BE2C (cell line): ENCODE measurements around the genes SCGB2A2 and BSCL2.

DNA sequence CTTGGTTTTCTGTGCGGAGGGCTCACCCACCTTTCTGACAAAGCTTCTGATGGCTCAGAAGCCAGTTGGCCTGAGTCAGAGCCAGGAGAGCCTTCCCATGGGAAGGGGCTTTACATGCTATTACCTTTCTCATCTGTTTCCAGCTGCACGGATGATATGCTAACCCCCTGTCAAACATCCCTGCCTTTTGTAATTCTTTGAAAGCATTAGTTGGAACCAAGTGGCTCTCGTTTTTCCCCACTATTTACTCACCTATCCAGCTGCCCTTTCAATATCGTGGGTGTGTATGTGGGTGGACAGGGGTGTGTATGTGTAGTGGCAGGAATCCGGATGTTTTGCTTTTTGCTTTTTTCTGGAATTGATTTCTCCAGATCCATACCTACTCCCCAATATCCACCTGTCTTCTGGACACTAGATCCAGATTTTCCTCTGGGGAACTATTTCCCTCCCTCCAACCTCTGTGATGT is 9.9 kb upstream of the FTH1 start:
- RRBS: no CpG with 5 or more reads among the region's 5 CpGs

GRCh38 chr11:61985672-61986418 is 18.4 kb upstream of the FTH1 start:
- RRBS: no CpG with 5 or more reads among the region's 9 CpGs

DNA sequence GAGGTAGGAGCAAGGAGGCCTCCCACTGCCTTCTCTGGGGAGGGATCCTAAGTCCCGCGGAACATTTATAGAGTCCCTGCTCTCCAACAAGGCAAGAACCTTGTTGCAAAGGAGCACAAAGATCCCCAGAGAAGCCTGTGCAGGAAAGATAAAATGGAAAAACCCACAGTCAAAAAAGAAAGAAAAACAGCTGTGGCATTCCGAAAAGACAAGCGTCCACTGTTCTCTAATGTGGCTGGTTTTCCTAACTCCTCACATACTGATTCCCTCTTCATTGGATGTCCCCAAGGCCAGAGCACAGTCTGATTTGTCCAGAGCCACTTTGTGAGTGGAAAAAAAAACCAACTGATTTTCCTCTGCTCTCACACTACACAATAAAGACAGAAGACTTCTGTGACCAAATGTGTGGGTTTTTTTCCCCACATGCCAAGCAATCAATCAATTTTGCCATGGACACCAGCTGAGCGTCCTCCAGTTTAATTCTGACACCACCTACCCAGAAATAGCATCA is 62.0 kb upstream of the INCENP start:
- RRBS: no CpG with 5 or more reads among the region's 5 CpGs

GRCh38 chr11:62269736-62270449 is at the start of gene SCGB2A2:
Gene SCGB2A2, plus strand, starts transcription at chr11:62270158.
- RRBS: no CpG with 5 or more reads among the region's 10 CpGs

GRCh38 chr11:62397612-62397814 is 21.3 kb upstream of the SCGB1A1 start:
- RRBS: no CpG with 5 or more reads among the region's 3 CpGs

DNA sequence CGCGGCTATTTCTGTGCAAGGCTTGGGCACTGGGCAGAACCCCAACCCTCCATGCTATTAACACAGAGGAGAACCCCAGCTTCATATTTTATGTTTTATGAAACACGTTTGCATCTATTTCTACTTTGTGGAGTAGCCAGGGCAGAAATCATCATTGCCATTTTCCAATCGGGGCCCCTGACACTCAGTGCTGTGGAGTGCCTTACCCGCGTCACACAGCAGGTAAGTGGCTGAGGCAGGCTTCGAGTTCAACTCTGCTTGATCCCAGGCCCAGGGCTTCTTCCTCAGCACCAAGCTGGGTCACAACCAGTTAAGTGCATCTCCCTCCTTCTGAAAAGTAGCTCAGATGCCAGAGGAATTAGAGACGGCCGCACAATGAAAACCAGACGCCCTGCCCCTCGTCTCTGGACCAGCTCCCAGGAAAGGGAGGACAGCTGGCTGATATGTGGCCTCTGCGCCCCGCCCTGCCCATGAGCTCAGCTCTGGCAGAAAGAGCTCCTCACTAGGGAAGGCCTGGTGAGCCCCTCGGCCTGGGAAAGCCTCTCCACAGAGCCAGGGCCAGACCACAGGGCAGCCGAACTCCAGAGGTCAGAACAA is 18.2 kb upstream of the SCGB1A1 start:
- RRBS: no CpG with 5 or more reads among the region's 15 CpGs

DNA sequence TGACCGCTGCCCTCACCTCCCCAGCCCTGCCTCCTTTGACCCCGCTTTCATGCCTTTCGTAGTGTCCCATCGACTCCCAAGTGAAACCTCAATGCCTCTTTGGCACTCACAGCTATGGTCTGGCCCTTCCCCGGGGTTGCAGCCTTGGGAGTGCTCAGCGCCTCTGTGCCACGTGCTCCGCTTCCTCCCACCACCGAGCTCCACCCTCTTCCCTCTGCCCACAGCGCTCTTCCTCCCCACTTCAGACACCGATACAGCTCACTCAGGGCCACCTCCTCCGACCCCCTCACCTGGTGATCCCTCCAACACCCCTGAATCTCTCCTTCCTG is 16.6 kb upstream of the SCGB1A1 start:
- RRBS: no CpG with 5 or more reads among the region's 12 CpGs

DNA sequence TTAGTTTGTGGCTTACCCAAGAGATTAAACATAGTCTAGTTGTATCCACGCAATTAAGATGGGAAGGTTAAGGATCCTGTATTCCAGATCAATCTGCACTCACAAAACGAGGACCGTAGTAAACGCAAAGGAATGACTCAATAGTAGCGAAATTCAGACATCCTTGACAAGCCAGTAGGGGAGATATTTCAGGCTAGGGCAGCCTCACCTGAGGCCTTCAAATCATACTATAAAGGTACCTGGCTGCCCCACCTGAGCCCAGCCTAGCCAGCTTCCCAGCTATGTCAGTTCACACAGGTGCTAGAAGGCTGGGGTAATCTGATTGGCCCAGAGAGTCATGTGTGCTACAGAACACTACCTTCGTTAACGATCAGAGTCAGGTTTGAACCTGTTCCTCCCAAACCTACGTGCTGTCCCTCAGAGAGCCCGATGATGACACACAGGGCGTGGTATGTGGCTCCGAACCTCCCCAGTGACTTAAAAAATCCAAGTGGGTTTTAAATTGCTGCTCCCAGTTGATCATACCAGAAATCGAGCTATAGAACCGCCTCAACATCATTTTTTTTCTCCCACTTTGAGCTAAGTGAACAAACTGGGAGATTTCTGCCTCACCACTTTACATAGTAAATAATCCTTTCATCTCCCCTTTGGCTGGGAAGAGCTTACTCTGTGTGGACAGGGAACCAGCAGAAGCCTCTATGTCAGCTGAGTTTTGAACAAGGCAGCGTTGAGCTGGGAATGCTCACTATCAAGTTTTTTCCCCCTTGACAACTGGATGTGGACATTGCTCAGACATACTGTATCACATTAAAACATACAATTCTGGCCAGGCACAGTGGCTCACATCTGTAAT is 46.3 kb downstream of the AHNAK start:
- RRBS: no CpG with 5 or more reads among the region's 14 CpGs

- RRBS: no CpG with 5 or more reads among the region's 13 CpGs
Measured at GRCh38 chr11:62501920-62502886, 44.4 kb downstream of the AHNAK start.

- RRBS: no CpG with 5 or more reads among the region's 5 CpGs
Measured at GRCh38 chr11:62541429-62542123, 5.0 kb downstream of the AHNAK start.

GRCh38 chr11:62556141-62557185 is 9.9 kb upstream of the AHNAK start:
- RRBS: no CpG with 5 or more reads among the region's 16 CpGs

DNA sequence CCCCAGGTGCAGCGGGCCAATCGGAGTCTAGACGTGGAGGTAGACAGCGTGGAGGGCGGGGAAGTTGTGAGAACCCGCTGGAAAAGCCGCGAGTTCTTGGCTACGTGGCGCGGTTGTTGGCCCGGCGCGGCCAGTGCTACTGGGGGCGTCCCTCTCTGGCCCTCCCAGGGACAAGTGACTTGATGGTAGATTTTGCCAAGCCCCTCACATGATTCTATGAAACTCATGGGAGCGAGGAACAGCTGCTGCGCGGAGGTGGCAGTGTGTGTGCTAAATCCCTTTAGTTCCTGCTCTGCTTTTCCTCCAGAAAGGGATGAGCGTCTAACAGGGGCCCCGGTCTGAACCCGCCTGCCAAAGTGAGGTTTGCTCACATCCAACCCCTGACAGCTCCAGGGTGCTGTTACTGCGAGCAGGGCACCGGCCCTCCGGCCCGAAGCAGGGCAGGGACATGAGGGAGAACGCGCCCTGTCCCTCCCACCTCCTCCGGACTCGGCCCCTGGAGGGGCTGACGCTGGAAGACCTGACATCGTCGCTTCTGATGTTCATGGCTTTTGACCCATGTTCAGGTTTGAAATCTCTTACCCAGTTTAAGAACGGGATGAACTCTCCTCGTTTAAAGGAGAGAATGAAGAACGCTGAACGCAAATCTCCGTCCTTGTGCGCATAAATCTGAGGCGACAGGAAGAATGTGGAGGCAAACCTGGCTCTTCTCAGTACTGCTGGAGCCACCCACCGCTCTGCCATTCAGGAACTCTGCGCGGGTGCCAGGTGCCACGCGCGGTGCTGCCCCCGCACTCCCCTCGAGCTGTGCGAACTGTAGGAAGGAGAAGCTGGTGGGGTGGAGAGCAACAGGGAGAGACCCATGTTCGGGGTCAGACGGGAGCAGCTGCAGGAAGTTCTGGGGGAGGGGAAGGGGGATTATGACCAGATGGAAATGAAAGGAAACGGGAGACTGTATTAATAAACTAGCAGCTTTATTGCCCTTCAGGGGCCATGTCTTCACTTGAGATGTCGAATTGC is 714 bp upstream of the EEF1G start:
- RRBS: 1% methylated on average over 9 of the region's 52 CpGs

- RRBS: 2% methylated on average over 6 of the region's 43 CpGs
Measured at GRCh38 chr11:62591731-62592736, 711 bp upstream of the TUT1 start.

GRCh38 chr11:62600537-62600890 is 1.2 kb downstream of the MTA2 start:
- RRBS: no CpG with 5 or more reads among the region's 7 CpGs

DNA sequence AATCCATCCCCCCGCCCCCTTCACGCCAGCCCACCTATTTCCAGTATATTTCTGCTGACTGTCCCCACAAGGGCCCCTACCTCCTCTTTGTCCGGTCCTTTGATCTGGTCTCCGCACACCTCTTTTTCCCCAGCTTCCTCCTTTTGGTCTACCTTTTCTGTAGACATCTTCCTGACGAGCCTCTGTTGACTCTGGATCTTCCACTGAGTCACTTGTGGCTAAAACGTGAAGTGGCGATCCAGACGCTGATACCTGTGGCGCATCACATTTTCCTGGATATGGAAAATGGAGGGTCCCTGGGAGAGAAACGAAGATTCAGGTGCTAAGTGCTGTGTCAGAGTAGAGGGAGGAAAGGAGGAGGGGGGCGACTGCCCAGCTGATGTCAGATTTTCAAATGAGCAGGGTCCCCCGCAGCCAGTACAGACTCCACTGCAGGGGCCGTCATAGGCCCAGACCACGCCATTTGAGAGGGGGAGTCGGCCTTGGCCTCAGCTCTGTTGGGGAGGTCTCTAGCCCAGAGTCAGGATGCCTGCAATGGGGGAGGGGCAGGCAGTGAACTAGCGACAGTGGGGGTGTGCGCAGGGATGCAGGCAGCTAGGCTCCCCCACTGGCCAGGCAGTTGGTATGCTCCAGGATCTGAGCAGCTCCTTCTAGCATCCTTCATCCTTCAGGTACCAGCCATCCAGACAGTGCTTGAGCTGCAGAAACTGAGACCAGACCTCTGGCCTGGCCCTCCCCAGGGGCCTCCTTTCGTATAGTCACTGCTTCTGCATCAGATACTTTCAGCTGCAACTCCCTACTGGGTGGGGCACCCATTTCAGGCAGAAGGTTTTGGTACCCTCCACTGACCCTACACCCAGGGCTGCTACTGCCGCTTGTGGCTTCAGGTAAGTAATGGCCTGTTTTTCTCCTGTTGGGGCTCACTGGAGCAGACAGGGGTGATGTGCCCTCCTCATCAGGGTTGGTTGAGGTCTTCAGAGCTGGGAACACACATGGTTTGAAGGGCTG is at the start of gene BSCL2:
Gene BSCL2 (minus strand): TSS at position 396 of the 1,008 bp plus-strand sequence.
- RRBS: no CpG with 5 or more reads among the region's 19 CpGs

DNA sequence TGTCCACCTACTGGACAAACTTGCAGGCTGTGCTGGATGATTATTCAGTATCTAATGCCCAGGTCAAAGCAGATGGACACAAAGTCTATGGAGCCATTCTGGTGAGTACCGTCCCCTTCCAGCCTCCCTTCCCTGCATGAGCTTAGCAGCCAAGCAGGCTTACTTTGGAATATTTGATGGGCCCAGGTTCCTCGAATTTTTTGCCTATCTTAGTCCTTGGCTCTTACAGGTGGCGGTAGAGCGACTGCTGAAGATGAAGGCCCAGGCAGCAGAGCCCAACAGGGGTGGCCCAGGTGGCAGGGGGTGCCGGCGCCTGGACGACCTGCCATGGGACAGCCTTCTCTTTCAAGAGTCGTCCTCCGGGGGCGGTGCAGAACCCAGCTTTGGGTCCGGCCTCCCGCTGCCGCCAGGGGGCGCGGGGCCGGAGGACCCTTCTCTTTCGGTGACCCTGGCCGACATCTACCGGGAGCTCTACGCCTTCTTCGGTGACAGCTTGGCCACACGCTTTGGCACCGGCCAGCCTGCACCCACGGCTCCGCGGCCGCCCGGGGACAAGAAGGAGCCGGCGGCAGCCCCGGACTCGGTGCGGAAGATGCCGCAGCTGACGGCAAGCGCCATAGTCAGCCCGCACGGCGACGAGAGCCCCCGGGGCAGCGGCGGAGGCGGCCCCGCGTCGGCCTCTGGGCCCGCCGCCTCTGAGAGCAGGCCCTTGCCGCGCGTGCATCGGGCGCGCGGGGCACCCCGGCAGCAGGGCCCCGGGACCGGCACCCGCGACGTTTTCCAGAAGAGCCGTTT is 717 bp upstream of the TMEM179B start:
- RRBS: under 1% methylated on average over 40 of the region's 63 CpGs

- RRBS: no CpG with 5 or more reads among the region's 7 CpGs
Measured at GRCh38 chr11:62851219-62851937, 12.0 kb upstream of the WDR74 start.

DNA sequence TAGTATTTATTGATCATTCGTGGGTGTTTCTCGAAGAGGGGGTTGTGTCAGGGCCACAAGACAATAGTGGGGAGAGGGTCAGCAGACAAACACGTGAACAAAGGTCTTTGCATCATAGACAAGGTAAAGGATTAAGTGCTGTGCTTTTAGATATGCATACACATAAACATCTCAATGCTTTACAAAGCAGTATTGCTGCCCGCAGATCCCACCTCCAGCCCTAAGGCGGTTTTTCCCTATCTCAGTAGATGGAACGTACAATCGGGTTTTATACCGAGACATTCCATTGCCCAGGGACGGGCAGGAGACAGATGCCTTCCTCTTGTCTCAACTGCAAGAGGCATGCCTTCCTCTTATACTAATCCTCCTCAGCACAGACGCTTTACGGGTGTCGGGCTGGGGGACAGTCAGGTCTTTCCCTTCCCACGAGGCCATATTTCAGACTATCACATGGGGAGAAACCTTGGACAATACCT is 19.3 kb upstream of the WDR74 start:
- RRBS: no CpG with 5 or more reads among the region's 13 CpGs

DNA sequence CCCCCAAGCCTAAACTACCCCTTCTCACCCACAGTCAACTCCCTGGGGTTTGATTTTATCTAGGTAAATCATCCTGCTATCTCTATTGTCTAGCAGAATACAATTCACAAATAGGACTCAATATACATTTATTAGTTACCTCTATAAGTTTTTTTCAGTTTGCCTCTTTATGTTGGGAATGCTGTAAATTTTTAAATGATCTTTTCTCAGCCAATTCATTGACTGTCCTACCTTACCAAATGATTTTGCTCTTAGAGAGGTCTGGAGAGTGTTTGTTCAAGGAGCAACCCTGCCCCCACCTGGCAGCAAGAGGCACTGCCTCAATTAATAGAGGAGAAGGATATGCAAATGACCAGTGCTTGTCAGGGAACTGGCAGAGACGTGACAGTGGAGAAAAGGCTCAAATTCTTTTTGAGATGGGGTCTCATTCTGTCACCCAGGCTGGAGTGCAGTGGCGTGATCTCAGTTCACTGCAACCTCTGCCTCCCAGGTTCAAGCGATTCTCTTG is 18.1 kb upstream of the SLC3A2 start:
- RRBS: no CpG with 5 or more reads among the region's 3 CpGs